Measurements from ENCODE around the genes GAREM2, SELENOI and CGREF1.

- RAMPAGE, long total RNA, result no peak
- RRBS, result 2% methylated on average over 63 of the region's 100 CpGs
Measured at GRCh38 chr2:26172882-26173802, at the start of gene GAREM2. Gene GAREM2 (plus strand): TSS chr2:26173088.

DNA sequence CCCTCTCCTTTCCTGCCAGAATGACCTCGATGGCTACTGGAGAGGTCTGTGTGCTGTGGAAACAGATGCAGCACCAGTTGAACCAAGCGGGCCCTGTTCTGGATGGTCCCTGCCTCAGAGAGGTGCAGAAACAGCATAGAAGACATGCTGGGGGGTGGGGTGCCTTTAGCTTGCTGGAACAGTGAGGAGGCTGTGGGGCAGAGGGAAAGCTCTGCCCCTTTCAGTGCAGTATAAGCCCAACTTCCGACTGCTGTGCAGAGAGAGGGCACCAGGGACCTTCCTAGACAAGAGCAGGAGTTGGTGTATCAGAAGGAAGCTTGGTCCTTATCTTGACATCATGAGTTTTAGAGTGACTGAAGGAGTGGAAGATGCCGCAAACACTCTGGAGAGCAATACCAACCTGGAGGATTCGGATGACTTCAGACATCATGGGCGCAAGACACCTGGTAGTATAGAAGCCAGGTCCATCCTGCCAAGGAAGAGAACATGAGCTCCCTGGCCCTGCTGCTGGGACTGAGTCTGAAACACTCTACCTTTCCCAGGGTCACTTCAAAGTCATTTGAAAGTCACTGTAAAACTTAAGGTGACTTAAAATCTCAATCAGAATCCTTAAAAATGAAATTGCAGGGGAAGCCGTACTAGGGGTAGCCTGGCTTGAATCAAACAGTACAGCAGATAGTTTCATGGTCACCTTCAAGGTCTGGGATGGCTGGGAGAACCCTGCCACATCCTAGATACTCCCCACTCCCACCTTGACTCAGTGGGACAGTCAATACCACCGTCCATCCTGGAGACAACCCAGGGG lies 21.5 kb downstream of the GAREM2 start:
- RAMPAGE, long total RNA, result no peak
- RRBS, result no CpG with 5 or more reads among the region's 8 CpGs

DNA sequence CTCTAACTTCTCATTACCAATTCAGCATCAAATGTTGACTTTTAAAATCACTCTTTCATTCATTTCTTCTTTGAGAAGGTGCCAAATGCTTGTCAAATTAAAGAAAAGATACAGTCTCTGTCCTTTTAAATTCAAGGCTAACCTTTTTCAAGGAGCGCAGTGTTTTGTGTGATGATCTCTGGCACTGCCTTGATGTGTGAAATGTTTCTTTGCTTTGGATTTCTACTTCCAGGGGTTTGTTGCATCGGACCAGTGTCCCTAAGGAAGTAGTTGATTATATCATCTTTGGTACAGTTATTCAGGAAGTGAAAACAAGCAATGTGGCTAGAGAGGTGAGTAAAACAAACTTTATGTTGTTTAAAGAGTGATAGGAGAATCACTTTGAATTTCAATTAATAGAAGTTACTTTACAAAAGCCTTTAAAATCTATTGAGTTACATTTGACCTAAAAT lies 28.7 kb downstream of the HADHB start:
- RAMPAGE, long total RNA, result no peak
- RRBS, result no CpG with 5 or more reads among the region's 2 CpGs

DNA sequence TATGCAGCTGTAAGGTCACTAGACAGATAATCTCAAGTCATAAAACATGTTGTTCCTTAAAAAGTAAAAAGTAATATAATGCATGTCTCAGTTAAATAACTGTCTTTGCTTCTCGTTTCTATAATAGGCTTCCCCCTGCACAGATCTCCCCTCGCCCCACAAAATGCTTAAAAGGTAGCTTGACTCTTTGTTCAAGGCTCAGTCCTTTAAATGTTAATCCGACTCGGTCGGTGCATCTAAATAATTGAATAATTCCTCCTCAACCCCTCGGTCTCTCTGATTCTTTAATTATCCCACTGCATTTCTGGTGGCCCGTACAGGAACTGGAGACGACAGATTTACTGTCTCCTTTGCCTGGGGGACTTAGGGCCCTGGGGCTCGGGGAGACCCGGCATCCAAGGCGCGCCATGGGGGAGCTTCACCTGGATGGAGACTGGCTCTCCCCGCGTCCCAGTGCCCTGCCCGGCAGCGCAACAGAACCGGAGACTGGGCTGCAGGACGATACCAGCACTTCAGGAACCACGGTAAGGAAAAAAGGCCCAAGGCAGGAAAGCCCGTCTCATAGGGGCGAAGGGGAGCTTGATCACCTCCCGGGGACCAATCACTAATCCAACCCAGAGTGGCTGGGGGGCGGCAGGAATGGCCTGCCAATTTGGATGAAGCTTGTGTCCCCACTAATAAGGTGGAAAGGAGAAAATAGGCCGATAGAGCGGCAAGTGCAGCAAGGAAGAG lies 47.7 kb upstream of the SELENOI start:
- RAMPAGE, long total RNA, result no peak
- RRBS, result 34% methylated on average over 8 of the region's 25 CpGs

DNA sequence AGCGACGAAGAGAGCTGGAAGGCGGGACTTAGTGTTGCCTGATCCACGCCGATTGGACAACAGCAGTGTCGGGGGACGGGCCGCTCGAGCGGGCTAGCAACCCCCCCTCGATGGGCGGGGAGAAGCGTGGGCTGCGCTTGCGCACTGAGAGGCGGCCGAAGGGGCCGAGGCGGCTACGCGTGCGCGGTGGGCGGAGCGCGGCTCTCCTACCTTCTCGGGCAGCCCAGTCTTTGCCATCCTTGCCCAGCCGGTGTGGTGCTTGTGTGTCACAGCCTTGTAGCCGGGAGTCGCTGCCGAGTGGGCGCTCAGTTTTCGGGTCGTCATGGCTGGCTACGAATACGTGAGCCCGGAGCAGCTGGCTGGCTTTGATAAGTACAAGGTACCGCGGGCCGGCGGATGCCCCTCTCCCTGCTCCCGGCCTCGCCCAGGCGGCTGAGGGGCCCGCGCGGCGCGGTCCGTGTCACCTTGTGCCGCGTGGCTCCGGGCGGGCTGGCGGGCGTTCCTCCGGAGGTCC lies at the start of gene SELENOI:
SELENOI (plus strand) TSS at position 233 of the 514 bp plus-strand sequence.
- RAMPAGE, long total RNA, result start-site peak on the plus strand centred at position 224 of the sequence, 45 bp wide, 208 and 267 reads in 2 replicates
- RRBS, result 1% methylated on average over 22 of the region's 57 CpGs

- RAMPAGE, long total RNA, result no peak
- RRBS, result 12% methylated on average over 8 of the region's 25 CpGs
Measured at GRCh38 chr2:26562825-26563501, 576 bp downstream of the FAM166C start.

DNA sequence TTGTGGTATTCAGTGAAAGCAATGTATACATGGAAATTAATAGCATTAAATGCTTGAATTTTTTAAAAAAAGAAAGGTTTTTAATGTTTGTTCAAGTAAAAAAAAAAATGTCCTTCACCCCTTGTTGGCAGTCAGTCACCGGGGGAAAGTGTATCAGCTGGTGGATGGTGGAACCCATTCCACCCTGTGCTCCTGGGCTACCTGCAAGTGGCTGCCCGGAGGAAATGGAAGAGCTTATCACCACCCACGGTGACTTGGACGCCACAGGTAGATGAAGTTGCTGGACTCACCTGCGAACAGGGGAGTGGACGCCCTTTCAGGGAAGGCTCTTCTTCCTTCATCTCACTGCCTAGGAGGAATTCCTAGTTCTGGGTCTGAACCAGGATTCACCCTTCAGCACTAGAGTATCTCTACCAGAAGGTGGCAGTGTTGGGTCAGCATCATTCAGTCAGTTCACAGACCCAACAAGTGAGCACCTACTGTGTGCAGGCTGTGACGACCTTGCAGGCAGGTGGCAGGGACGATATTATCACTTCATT lies 35.9 kb downstream of the CIB4 start:
- RAMPAGE, long total RNA, result no peak
- RRBS, result 57% methylated on average over 2 of the region's 8 CpGs

GRCh38 chr2:26721608-26722256 lies 29.2 kb downstream of the KCNK3 start:
- RAMPAGE, long total RNA, result no peak
- RRBS, result no CpG with 5 or more reads among the region's 8 CpGs

- RAMPAGE, long total RNA, result no peak
- RRBS, result 4% methylated on average over 22 of the region's 66 CpGs
Measured at GRCh38 chr2:26848920-26849815, 1.2 kb downstream of the DPYSL5 start.

GRCh38 chr2:27018124-27018551 lies 14.6 kb upstream of the TMEM214 start:
- RAMPAGE, long total RNA, result no peak
- RRBS, result no CpG with 5 or more reads among the region's 3 CpGs

- RAMPAGE, long total RNA, result no peak
- RRBS, result no CpG with 5 or more reads among the region's 5 CpGs
Measured at GRCh38 chr2:27023096-27023566, 9.6 kb upstream of the TMEM214 start.

GRCh38 chr2:27025333-27026184 lies 7.2 kb upstream of the TMEM214 start:
- RAMPAGE, long total RNA, result no peak
- RRBS, result no CpG with 5 or more reads among the region's 20 CpGs

GRCh38 chr2:27067365-27067964 lies 4.0 kb downstream of the OST4 start:
- RAMPAGE, long total RNA, result no peak
- RRBS, result no CpG with 5 or more reads among the region's 5 CpGs

GRCh38 chr2:27069571-27069959 lies 1.9 kb downstream of the OST4 start:
- RAMPAGE, long total RNA, result no peak
- RRBS, result 85% methylated on average over 5 of the region's 6 CpGs

GRCh38 chr2:27087789-27088125 lies 1.2 kb downstream of the KHK start:
- RAMPAGE, long total RNA, result no peak
- RRBS, result no CpG with 5 or more reads among the region's 1 CpG

DNA sequence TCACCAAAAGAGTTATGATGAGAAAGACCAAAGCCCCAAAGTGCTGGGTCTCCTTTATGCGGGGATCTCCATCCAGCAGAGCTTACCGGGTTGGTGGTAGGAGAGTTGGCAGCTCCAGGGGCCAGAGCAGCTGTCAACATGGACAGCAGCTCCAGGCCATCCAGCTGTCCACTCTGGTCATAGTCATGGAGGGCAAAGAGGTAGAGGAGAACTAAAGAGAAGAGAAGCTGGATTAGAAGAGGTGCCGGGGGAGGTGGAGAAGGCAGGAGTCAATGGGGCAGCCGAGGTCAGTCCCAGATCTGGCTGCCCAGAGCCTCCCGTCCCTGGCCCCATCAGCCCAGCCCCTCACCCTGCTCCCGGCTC lies 15.4 kb downstream of the KHK start:
- RAMPAGE, long total RNA, result no peak
- RRBS, result 69% methylated on average over 2 of the region's 6 CpGs

- RAMPAGE, long total RNA, result no peak
- RRBS, result 2% methylated on average over 27 of the region's 85 CpGs
Measured at GRCh38 chr2:27118561-27119507, at the start of gene CGREF1. Gene CGREF1 (minus strand): TSS chr2:27119128.

GRCh38 chr2:27198911-27199504 lies 12.8 kb upstream of the ATRAID start:
- RAMPAGE, long total RNA, result no peak
- RRBS, result no CpG with 5 or more reads among the region's 5 CpGs

DNA sequence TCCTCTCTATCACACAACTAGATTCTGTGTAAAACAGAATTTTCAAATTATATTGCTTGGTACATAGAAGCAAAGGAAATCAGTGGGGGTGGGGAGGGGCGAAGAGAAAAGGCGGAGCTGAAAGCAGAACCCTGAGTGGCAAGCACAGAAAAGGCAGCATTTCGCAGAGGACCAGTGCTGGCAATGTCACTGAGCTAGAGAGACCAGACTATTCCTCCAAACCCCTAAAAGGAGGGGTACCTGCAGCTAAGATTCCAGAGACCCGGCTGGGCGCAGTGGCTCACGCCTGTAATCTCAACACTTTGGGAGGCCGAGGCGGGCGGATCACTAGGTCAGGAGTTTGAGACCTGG lies 5.3 kb downstream of the UCN start:
- RAMPAGE, long total RNA, result no peak
- RRBS, result no CpG with 5 or more reads among the region's 9 CpGs

DNA sequence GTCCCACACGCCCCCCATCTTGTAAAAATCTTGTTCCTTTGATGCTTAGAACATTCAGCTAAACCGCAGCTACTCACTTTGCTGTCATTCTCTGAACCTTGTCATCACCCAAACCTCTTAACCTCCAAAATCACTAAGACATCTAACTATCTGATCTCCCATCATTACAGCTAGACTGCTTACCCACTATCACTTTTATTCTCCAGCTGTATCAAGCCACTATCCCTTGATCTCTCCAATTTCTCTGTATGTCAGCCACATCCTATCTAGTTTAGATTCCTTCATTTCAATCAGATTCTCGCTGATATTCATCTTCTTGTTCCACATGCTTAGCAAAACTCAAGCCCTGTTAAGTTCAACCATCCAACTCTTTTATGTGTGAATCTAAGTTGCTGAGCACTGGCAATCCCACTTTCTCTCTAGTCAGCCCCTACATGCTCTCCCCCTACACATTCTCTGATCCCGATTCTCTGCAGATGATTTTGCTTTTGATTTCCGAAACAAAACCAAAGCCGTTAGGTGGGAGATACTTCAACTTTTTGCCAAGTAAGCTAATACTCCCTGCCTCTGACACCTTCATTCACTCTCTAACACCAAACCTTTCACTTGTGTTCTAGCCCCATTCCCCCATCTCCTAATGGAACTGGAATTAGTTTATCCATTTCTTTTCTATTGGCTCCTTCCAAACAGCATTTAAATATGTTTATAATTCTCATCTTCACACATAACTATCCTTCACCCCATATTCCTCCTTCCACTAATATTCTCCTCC lies 4.5 kb downstream of the GTF3C2 start:
- RAMPAGE, long total RNA, result no peak
- RRBS, result no CpG with 5 or more reads among the region's 6 CpGs